Choroid plexus epithelial cell (primary cell): Measurements from ENCODE around the genes MPND, HDGFL2, LRG1 and MYDGF.

- RRBS, result no CpG with 5 or more reads among the region's 5 CpGs
These were observed 4.1 kb downstream of the EEF2 start for GRCh38 chr19:3981253-3981537.

DNA sequence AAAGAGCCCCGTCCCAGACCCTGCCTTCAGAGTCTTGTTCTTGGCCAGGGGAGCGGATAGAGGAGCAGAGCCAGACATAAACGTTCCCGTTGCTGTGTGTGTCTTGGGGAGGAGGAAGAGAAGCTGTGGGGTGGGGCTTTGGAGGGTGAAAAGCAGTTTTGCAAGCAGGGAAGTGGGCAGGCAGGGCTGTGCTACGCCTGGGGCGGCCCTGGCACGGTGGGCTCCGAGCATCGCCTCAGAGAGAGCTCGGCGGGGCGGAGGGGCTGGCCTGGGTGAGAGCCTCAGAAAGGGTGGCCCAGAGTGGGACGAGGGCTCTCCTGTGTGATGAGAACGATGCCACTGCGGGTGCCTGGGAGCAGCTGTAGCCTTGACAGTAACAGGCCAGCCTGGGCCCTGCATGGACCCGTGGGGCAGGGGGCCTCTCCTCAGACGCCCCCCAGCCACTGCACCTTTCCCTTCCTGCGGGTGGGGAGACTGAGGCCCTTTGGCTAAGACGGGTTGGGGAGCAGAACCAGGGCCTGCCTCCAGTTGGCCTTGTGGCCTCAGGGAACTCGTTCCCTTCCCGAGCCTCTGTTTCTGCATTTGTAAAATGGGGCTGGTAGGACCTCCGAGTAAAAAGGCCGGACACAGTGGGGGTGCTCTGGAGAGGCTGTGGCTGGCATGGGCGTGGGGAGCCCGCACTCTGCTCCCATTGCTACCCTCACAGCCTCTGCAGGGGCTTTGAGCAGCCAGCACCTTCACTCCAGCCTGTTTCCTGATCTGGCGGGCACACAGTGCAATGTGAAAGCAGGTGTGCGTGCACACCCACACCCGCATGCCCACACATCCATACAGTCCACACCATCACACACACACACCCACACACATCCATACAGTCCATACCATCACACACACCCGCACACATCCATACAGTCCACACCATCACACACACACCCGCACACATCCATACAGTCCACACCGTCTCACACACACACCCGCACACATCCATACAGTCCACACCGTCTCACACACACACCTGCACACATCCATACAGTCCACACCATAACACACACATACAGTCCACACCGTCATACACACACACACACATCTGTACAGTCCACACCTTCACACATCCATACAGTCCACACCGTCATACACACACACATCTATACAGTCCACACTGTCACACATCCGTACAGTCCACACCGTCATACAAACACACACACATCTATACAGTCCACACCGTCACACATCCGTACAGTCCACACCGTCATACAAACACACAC lies 27.8 kb downstream of the PIAS4 start:
- RRBS, result no CpG with 5 or more reads among the region's 40 CpGs

GRCh38 chr19:4036919-4037748 lies 29.6 kb downstream of the ZBTB7A start:
- RRBS, result 92% methylated on average over 7 of the region's 53 CpGs

DNA sequence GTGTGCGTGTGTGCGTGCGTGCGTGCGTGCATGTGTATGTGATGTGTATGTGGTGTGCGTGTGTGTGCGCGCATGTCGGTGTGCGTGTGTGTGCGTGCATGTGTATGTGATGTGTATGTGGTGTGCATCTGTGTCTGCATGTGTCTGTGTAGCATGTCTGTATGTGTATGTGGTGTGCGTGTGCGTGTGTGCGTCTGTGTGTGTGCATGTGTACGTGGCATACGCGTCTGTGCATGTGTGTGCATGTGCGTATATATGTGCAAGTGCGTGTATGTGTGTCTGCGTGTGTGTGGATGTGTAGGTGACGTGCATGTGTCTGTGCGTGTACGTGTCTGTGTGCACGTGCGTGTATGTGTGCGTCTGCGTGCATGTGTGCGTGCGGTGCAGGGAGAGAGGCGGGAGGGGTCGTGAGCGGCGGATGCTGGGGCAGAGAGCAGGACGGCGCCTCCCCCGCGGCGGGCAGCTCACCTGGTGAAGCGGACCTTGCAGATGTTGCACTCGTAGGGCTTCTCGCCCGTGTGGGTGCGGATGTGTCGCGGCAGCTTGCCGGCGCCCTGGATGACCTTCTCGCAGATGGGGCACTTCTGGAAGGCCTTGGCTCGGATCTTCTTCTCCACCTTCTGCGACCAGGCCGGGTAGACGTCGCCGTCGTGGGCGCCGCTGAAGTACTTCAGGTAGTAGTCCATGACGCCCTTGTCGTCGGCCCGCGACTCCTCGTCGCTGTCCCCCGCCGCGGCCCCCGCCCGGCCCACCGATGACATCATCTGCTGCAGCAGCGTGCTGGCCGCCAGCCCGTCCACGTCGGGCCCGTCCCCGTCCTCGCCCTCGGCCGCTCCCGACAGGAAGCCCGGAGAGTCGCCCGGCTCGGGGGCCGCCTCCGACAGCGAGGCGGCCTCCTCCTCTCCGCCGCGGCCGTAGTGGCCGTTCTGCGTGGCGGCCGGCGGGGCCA lies 12.9 kb downstream of the ZBTB7A start:
- RRBS, result 98% methylated on average over 6 of the region's 98 CpGs

DNA sequence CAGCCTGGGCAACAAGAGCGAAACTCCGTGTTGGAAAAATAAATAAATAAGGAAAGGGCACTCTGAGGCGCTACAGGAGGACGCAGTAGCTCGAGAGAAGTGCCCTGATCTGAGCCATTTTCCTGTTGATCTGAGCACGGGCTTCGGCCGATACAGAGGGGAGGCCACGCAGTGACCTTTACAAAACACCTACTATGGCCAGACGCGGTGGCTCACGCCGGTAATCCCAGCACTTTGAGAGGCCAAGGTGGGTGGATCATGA lies 9.5 kb downstream of the ZBTB7A start:
- RRBS, result no CpG with 5 or more reads among the region's 13 CpGs

DNA sequence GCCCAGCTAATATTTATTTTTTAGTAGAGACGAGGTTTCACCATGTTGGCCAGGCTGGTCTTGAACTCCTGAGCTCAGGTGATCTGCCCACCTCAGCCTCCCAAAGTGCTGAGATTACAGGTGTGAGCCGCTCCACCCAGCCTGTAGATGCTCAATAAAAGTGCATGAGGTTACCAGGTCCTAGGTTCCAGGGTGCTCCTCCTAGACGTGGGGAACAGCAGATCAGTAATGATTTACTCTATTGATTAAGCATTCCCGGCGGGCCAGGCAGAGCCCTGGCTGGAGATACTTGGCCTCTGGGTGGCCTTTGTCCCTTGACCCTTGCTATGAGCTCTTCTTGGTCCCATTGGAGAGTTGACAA lies 4.4 kb downstream of the CREB3L3 start:
- RRBS, result no CpG with 5 or more reads among the region's 5 CpGs

DNA sequence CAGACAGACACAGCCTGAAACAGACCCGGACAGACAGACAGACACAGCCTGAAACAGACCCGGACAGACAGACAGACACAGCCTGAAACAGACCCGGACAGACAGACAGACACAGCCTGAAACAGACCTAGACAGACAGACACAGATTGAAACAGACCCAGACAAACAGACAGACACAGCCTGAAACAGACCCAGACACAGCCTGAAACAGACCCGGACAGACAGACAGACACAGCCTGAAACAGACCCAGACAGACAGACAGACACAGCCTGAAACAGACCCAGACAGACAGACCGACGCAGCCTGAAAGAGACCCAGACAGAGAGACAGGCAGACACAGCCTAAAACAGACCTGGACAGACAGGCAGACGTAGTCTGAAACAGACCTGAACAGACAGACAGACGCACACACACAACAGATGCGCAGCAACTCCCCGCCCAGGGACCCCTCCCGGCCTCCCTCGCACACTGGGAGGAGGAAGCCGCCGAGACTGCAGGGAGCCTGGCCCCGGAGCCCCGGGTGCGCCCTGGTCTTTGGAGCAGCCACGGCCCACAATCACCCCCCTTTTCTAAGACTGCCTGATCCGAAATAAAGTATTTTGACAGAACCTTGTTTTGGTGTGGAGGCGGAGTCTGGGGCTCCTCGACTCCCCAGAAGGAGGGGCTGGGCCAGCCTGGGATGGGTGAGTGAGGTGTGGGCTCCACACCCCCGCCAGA lies 9.8 kb downstream of the SIRT6 start:
- RRBS, result 10% methylated on average over 6 of the region's 22 CpGs

DNA sequence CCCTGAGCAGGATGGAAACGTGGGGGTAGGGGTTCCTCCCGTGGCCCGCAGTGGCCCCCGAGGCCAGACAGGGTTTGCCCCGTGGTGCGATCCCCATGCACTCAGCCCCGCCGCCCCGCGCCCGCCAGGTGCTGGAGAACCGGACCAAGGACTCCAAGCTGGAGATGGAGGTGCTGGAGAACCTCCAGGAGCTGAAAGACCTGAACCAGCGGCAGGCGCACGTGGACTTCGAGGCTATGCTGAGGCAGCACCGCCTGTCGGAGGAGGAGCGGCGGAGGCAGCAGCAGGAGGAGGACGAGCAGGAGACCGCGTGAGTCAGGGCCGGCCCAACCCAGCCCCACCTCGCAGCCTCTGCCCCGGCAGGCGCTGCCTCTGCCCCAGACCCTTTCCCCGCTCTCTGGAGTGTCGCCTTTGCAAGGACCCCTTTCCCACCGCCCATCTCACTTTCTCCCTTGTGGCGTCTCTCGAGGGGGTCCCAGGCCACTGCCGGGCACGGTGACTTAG lies 11.3 kb downstream of the YJU2 start:
- RRBS, result no CpG with 5 or more reads among the region's 34 CpGs

DNA sequence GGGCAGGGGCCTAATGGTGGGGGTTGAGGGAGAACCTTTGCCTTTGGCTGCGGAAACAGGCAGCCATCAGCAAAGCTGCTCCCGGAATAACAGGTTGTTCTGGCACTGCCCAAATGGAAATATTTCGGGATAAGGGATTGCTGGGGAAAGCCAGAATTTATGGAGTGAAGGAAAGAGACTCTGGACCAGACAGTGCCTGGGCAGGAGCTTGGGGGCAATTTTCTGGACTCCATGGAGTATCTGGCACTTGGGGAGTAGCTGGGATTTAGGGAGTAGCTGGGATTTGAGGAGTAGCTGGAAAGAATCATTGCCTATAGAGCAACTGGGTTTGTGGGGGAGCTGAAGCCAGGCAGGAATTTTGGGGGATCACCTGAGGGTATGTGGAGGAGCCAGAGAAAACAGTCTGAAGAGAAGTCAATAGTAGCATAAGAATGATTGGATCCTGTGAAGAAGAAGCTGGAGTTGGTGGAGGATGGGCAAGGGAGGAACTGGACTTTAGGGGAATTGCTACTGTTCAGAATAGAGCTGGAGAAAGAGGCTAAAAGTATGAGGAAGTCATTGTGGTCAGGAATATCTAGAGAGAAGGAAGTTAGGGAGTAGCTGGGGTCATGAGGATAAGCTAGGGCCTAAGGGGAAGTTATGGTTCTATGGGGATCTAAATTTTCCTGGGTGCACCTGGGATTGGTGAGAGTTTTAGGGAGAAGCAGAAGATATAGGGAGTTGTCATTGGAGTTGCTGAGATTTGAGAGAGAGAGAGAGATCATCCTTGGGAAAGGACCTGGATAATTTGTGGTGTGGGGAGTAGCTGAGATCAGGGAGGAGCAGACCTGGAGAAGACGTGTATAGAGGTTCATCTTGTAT lies 14.8 kb downstream of the FSD1 start:
- RRBS, result no CpG with 5 or more reads among the region's 4 CpGs

- RRBS, result 1% methylated on average over 11 of the region's 110 CpGs
These were observed at the start of gene MPND for GRCh38 chr19:4342915-4344010. Gene MPND, plus strand, starts transcription at chr19:4343562.

DNA sequence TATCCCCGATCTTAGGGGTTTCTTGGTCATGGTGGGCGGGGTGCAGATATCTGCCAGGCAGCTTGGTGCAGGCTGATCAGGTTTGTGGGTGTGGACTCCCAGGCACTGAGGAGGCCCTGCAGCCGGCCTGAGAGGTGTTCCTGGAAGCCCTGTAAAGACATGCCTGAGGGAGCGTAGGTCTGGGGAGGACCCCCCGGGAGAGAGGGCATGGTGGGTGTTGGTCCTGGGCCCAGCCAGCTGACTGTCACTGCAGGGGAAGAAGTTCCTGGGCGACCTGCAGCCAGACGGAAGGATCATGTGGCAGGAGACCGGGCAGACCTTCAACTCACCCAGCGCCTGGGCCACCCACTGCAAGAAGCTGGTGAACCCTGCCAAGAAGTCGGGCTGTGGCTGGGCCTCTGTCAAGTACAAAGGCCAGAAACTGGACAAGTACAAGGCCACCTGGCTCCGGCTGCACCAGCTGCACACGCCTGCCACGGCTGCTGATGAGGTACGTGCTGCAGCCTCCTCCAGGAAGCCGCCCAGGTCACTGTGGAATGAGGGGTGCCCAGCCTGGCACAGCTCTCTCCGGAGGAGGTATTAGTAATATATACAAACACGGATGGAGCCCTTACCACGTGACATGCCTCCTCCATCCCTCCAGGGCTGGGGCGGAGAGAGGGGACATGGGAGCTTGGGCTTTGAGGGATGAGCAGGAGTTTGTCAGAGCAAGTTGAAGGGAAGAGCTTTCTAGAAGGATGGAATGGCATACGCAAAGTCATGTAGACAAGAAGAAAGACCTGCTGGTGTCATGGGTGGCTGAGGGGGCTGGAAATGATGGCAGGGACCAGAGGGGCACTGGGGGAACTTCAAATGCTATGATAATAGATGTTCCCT lies 2.4 kb downstream of the MPND start:
- RRBS, result 78% methylated on average over 3 of the region's 20 CpGs

DNA sequence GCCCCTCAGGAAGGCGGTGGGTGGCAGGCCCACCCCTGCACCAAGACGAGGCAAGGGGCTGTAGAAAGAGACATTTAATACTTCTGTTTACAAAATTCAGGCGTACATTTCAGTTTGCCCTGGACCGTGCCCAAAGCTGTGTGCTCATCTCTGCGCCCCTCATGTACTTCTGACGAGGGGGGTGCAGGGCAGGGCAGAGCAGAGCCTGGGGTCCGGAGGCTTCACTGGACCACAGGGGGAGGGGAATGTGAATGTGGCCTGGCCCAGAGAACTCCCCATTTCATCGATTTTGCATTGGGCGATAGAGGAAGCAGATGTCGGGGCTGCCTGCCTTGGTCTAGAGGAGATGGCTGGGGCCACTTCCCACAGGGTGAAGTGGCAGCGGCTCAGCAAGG lies 16.9 kb downstream of the MPND start:
- RRBS, result no CpG with 5 or more reads among the region's 11 CpGs

- RRBS, result 90% methylated on average over 1 of the region's 76 CpGs
These were observed 11.4 kb downstream of the UBXN6 start for GRCh38 chr19:4445780-4447086.

DNA sequence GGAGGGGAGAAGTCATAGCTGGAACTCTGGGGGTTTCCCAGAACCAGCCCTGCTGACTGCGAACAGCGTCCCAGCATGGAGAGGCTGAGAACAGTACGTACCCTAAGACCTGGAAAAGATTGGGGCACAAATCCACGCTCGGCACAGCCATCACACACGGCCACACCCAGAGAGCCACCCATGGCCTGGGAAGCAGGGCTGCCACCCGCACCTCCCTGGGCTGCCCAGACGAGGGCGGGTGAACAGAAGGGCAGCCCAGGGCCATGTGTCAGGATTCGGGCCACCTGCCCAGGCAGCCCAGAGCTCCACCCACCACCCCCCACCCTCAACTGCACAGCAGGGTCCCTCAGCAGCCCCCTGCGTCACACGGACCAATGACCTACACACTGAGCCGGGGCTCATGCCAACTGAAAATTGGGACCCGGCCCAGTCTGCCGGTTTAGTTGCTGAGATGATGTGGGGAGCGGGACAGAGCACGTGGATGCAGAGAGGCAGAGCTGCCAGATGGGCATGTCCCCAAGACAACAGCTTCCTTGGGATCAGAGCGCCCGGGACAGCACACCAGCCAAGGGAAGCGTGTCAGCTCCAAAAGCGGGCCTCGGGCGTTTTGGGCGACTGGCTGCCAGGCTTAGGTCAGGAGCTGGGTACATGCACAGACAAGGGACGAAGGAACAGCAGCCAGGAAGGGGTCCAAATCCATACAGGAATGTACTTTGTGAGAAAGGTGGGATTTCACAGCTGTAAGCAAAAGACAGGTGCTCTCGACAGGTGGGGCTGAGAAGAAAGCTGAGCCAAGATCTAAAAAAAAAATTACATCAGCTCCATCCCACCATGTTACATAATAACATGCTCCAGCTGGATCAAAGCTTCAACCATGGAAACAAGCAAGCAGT lies 8.3 kb downstream of the UBXN6 start:
- RRBS, result no CpG with 5 or more reads among the region's 26 CpGs

DNA sequence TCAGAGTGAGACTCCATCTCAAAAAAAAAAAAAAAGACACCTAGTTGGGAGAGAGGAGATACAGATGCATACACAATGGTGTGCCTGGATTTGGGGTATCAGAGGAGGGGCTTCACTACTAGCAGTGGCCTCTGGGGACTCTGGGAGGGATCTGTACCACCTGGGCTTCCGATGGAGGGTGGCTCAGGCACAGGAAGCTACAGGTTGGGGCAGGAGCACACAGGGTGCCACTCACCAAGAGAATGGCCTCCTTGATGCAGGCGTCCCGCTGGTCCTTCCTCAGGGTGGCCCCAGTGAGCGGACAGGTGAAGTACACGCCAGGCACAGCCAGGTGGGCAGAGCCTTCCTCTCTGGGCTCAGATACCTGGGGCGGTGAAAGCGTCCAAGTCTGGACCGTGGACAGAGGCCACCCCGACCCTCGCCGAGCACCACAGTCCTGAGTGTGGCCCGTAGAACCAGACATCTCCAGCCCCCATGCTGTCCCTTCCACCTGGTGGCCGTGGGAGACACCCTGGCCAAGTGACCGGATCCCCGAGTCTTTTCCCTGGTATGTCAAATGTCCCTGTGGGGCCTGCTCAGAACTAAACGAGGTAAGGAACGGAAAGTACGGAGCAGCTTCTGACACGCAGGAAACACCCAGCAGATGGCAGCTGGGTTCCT lies 5.3 kb downstream of the UBXN6 start:
- RRBS, result no CpG with 5 or more reads among the region's 19 CpGs

GRCh38 chr19:4472205-4472433 lies at the start of gene HDGFL2:
Gene HDGFL2, plus strand, starts transcription at chr19:4472297.
- RRBS, result 2% methylated on average over 10 of the region's 28 CpGs

DNA sequence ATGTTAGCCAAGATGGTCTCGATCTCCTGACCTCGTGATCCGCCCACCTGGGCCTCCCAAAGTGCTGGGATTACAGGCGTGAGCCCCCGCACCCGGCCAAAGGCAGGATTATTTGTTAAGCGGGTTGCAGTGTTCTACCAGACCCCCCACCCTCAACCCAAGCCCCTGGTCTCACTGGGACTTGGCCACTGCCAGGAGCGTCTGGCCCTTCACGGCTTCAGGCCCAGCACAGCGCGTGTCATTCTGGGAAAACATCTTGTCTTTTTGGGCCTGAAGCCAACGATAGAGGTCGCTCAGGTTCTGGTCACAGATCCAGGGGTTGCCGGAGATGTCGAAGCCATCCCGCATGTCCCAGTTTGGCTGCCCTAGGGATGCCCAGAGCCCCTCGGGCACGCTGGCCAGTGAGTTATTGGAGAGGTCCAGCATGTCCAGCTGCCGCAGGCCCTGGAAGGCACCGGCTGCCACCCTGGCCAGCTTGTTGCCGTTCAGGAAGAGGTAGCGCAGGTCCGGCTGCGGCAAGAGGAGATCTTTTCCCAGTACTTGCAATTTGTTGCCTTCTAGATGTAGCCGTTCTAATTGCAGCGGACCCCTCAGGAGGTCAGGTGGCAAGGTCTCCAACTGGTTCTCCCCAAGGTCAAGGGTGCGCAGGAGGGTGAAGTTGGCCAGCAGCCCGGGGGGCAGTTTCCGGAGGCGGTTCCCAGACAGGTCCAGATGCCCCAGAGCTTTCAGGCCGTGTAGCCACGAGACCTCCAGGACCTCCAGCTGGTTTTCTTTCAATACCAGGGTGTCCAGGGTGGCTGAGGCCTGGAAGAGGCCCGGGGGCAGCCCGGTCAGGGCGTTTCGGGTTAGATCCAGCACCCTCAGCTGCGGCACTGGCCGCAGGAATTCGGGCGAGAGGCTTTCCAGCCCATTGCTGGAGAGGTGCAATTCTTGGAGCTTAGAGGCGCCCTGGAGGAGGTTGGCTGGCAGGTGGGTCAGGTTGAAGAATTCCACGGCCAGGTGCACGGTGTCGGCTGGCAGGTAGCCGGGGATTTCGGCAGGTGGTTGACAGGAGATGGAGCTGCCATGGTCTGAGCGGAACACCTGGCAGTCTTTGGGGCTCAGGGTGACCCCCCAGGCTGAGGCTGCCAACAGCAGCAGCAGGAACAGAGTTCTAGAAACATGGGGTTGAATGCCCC lies 1.7 kb downstream of the LRG1 start:
- RRBS, result 89% methylated on average over 4 of the region's 47 CpGs

DNA sequence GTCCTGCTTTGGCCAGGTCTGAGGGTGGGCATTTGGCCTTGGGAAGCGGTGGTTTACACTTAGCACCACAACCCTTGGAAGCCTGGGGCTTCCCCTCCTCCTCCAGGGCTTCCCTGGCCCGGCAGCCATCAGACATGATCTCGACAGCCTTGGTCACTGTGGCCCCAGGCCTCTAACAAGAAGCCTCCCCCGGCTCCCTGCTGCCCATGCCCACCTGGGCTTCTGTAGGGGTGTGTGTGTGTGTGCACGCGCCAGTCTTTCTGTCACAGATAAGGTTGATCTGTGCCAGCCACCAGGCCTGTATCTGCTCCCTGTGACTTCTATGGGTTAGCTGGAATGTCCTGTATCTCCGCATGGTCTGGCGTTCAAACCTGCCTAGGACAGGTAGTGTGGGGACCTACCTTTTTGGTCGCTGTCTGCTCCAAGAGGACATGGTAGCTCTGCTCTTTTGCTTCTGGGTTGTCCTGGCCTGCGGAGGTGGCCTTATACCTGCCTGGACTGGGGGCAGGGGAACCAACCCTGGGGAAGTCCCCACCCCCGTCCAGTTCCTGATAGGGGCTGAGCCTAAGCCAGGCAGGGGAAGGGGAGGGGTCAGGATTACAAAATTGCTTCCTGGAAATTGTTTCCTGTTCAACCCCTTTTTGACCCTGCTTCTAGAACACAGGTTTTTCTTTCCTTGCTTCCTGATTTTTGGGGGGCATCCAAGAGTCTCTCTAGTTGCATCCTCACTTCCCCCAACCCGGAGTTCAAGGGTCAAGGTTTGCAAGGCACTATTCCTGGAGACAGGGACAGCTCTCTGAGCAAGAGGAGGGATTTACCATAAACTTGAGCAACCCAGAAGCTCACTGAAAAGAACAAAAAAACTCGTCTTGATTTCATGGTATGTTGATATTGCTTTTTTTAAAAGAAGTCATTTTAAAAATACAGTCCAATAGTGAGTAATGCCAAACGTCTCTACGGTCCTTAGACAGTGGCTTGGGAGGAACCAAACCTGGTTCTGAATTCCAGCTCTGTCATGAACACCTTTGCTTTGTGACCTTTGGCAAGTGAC lies at the start of gene LRG1:
Gene LRG1 (minus strand): TSS at position 456 of the 1,051 bp plus-strand sequence.
- RRBS, result 48% methylated on average over 3 of the region's 15 CpGs

GRCh38 chr19:4633267-4634071 lies 5.8 kb upstream of the TNFAIP8L1 start:
- RRBS, result 7% methylated on average over 2 of the region's 16 CpGs

- RRBS, result 1% methylated on average over 13 of the region's 101 CpGs
These were observed at the start of gene MYDGF for GRCh38 chr19:4669471-4670675. Gene MYDGF, minus strand, starts transcription at chr19:4670342.